HepG2 (cell line): Measurements from ENCODE around the genes BOLA2B, ZNF785 and STX1B.

DNA sequence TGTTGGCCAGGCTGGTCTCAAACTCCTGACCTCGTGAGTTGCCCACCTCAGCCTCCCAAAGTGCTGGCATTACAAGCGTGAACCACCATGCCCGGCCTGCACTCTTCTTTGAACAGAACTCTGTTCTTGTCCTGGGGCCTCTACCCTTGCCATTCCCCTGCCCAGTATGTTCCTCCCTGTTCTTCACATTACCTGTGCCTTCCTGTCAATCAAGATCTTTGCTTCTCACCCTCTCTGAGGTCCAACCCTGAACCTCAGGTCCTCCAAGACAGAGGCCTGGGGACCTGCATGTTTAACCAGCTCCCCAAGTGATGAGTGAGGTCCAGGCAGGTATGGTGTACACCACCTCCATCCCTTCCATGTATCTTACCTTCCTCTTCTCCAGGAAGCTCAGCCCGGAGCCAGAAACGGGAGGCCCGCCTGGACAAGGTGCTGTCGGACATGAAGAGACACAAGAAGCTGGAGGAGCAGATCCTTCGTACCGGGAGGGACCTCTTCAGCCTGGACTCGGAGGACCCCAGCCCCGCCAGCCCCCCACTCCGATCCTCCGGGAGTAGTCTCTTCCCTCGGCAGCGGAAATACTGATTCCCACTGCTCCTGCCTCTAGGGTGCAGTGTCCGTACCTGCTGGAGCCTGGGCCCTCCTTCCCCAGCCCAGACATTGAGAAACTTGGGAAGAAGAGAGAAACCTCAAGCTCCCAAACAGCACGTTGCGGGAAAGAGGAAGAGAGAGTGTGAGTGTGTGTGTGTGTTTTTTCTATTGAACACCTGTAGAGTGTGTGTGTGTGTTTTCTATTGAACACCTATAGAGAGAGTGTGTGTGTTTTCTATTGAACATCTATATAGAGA lies 868 bp upstream of the MVP start:
- RRBS, 2 experiments, result 88 to 89% methylated on average over 9 of the region's 18 CpGs
CAGE:
- cytosol, long polyA minus RNA, result no peak
- cytosol, long polyA plus RNA, result no peak
- long polyA plus RNA, result no peak
- nucleus, long polyA minus RNA, result no peak
- nucleus, long polyA plus RNA, result no peak

DNA sequence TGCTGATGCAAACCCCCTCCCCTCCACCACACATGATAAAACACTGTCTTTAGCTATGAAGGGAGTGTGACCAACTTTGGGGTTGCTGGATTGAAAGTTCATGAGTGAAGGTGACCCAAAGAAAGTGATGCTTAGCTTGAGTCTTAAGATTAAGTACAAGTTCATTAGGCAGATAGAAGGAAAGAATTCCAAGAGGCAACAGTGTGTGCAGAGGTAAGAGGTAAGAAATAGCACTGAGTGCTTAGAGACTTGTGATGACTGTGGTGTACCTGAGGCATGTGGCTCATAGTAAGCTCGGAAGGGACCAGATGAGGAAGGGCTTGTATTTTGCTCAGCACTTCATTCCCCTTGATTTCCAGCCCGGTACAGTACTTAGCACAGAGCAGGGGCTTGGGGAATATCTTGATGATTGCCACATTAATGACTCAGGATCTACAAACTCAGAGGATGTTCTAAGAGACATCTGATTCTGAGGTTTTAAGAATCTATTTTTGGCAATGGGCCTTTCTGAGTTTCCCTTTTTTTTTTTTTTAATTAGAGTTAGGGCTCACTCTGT lies 9.0 kb downstream of the ASPHD1 start:
- RRBS, 2 experiments, result no CpG with 5 or more reads among the region's 2 CpGs
CAGE:
- cytosol, long polyA minus RNA, result no peak
- cytosol, long polyA plus RNA, result no peak
- long polyA plus RNA, result no peak
- nucleus, long polyA minus RNA, result no peak
- nucleus, long polyA plus RNA, result no peak

DNA sequence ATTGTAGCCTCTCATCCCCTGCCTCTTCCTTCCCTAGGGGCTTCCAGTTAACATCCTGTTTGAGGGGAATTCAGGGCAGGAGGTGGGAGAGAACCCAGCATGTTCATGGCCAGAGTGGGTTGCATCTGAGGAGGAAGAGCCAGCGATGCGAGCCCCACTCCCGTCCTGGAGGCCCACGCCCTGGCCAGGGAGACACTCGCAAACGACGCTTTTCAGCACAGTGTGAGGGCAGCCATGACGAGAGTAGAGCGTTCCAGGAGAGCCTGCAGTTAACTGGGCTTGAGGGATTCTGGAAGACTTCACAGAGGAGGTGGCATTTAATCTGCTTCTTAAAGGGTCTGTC lies 3.2 kb downstream of the INO80E start:
- RRBS, 2 experiments, result no CpG with 5 or more reads among the region's 9 CpGs
CAGE:
- cytosol, long polyA minus RNA, result no peak
- cytosol, long polyA plus RNA, result no peak
- long polyA plus RNA, result no peak
- nucleus, long polyA minus RNA, result no peak
- nucleus, long polyA plus RNA, result no peak

DNA sequence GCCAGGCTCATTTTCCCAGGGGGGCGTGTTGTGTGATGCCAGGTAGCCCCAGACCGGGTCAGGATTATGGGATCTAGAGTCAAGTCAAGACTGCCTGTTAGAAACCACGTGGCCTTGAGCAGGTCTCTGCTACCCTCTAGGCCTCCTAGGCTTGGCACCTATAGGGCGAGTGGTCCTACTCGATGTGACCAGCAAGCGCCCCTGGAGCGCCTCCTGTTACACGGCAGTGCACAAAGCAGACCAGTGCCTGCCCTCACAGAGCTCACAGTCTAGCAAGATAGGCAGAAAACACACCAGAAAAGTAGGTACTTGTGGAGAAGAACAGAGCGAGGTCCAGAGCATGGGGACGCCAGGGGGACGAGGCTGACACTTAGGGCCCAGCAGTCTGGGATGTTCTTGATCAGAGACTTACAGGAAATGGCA lies 5.8 kb downstream of the INO80E start:
- RRBS, 2 experiments, result 94 to 100% methylated on average over 2 of the region's 11 CpGs
CAGE:
- cytosol, long polyA minus RNA, result no peak
- cytosol, long polyA plus RNA, result no peak
- long polyA plus RNA, result no peak
- nucleus, long polyA minus RNA, result no peak
- nucleus, long polyA plus RNA, result no peak

GRCh38 chr16:30086027-30086450 lies 5.7 kb downstream of the TBX6 start:
- RRBS, 2 experiments, result 97% methylated on average over 6 of the region's 16 CpGs
CAGE:
- cytosol, long polyA minus RNA, result no peak
- cytosol, long polyA plus RNA, result no peak
- long polyA plus RNA, result no peak
- nucleus, long polyA minus RNA, result no peak
- nucleus, long polyA plus RNA, result no peak

DNA sequence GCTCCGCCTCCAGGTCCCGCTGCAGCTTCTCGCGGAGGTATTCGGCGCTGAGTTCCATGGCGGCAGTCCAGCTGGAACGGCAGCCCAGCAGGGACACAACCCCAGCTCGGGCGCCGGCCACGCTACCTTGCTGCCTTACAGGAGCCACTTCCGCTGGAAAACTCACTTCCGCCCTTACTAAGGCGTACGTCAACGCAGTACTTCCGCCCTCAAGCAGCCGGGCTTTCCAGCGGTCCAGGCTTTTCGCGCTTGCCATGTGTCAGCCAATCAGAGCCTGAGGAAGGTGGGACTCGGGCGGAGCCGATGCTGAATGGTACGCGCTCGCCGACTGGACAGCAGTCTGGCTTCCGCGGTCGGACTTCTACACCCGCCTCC lies at the start of gene BOLA2B:
BOLA2B (minus strand) TSS at position 129 of the 375 bp plus-strand sequence.
- RRBS, 2 experiments, result no CpG with 5 or more reads among the region's 33 CpGs
CAGE:
- cytosol, long polyA minus RNA, result no peak
- cytosol, long polyA plus RNA, result no peak
- long polyA plus RNA, result no peak
- nucleus, long polyA minus RNA, result no peak
- nucleus, long polyA plus RNA, result no peak

DNA sequence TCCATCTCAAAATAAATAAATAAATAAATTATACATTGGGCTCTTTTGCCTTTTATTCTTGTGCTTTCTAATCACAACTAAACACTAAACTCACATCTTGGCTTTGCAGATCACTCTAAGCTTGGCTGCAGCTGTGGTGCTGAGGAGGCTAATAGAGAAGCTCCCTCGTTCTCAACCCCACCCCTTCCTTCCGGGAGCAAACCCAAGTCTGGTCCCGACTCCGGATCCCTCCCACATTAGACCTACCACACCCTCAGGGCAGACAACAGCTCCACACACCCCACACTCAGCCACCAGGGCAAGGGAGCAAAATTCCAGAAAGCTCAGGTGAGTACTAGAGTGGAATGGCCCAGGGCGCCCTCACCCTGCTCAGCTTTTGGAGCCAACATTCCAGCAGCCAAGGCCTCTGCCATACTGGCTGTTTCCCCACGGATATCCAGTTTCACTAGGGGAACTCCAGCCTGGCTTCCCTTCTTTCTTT lies 9.9 kb downstream of the SULT1A3 start:
- RRBS, 2 experiments, result no CpG with 5 or more reads among the region's 6 CpGs
CAGE:
- cytosol, long polyA minus RNA, result no peak
- cytosol, long polyA plus RNA, result no peak
- long polyA plus RNA, result no peak
- nucleus, long polyA minus RNA, result no peak
- nucleus, long polyA plus RNA, result no peak

- RRBS, 2 experiments, result no CpG with 5 or more reads among the region's 10 CpGs
CAGE:
- cytosol, long polyA minus RNA, result no peak
- cytosol, long polyA plus RNA, result no peak
- long polyA plus RNA, result no peak
- nucleus, long polyA minus RNA, result no peak
- nucleus, long polyA plus RNA, result no peak
Observed at GRCh38 chr16:30368239-30368969, 1.9 kb downstream of the TBC1D10B start.

DNA sequence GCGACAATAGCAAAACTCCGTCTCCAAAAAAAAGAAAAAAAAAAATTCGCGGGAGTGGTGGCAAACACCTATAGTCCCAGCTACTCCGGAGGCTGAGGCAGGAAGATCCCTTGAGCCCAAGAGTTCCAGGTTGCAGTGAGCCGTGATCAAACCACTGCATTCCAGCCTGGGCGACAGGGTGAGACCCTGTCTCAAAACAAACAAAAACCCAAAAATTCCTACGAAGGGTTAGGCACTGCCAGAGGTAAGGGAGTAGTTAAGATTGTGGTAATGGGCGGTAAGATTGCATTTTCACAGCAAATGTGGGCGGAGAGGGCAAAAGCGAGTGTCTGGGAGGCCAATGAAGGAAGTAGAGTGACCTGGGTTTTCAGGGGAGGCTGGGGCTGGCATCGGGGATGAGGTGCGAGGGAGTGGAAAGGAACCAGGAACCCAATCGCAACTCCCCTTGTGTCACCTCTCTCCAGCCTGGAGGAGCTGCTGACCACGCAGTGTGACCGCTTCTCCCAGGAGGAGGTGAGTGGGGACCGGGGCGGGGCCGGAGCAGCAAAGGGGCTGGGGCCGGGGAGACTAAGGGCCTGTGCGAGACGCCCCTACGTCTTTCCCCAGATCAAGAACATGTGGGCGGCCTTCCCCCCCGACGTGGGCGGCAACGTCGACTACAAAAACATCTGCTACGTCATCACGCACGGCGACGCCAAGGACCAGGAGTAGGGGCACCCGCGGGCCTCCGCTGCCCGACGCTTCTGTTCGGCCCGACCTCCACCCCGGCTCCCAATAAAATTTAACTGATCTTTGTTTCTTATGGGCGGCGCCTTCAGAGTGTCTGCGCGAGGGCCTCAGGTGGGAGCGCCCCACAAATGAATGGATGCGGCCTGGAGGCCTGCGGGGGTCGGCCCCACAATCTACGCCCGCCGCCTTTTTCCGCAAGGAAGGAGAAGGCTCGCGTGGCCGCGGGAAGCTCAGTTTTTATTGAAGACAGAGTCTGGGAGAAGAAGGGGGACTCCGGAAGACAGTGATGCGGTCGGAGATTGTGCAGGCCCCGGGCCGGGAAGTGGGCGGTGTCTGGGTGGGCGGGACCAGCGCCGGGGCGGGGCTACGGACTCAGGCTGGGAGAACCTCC lies 2.9 kb downstream of the MYL11 start:
- RRBS, 2 experiments, result under 1 to 1% methylated on average over 8 to 9 of the region's 69 CpGs
CAGE:
- cytosol, long polyA minus RNA, result no peak
- cytosol, long polyA plus RNA, result no peak
- long polyA plus RNA, result no peak
- nucleus, long polyA minus RNA, result no peak
- nucleus, long polyA plus RNA, result no peak

DNA sequence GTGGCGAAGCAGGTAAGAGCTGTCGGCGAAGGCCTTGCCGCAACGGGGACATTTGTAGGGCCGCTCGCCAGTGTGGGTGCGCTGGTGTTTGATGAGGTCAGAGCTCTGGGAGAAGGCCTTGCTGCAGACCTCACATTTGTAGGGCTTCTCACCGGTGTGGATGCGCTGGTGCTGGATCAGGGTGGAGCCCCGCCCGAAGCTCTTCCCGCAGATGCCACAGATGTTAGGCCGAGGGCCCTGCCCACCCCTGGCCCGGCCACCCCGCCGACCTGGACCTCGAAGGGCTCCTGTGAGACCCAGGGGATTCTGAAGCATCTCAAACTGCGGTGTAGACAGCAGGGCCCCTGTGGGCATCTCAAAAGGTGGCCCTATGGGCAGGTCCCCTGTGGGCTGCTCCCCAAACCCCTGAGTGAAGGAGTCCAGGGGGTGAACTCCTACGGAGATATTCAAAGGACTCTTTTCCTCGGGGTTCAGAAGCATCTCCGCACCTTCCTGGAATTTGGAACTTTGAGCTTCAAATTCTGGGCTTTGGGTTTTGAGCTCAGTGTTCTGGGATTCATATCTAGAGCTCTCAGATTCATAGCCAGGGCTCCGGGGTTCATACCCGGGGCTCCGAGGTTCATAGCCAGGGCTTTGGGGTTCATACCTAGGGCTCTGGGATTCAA lies 1.1 kb downstream of the ZNF768 start:
- RRBS, 2 experiments, result 89% methylated on average over 2 of the region's 25 CpGs; no CpG with 5 or more reads in 1 of the 2 experiments
CAGE:
- cytosol, long polyA minus RNA, result start-site peak on the minus strand centred at position 556 of the sequence, 52 bp wide, 17 reads
- cytosol, long polyA plus RNA, result no peak
- long polyA plus RNA, result no peak
- nucleus, long polyA minus RNA, result no peak
- nucleus, long polyA plus RNA, result no peak

- RRBS, 2 experiments, result 96% methylated on average over 8 to 13 of the region's 68 CpGs
CAGE:
- cytosol, long polyA minus RNA, result no peak
- cytosol, long polyA plus RNA, result no peak
- long polyA plus RNA, result no peak
- nucleus, long polyA minus RNA, result no peak
- nucleus, long polyA plus RNA, result no peak
Observed at GRCh38 chr16:30584776-30585983, at the start of gene ZNF785. Gene ZNF785, minus strand, starts transcription at chr16:30585697.

GRCh38 chr16:30609269-30610023 lies 743 bp downstream of the ZNF689 start:
- RRBS, 2 experiments, result 1 to 2% methylated on average over 11 of the region's 44 CpGs
CAGE:
- cytosol, long polyA minus RNA, result no peak
- cytosol, long polyA plus RNA, result no peak
- long polyA plus RNA, result no peak
- nucleus, long polyA minus RNA, result no peak
- nucleus, long polyA plus RNA, result no peak

- RRBS, 2 experiments, result no CpG with 5 or more reads among the region's 17 CpGs
CAGE:
- cytosol, long polyA minus RNA, result no peak
- cytosol, long polyA plus RNA, result no peak
- long polyA plus RNA, result no peak
- nucleus, long polyA minus RNA, result no peak
- nucleus, long polyA plus RNA, result no peak
Observed at GRCh38 chr16:30623428-30624550, 13.6 kb upstream of the ZNF689 start.

- RRBS, 2 experiments, result no CpG with 5 or more reads among the region's 9 CpGs
CAGE:
- cytosol, long polyA minus RNA, result start-site peak on the plus strand at chr16:30740179-30740187, 96 reads
- cytosol, long polyA plus RNA, result no peak
- long polyA plus RNA, result no peak
- nucleus, long polyA minus RNA, result no peak
- nucleus, long polyA plus RNA, result no peak
Observed at GRCh38 chr16:30739662-30740264, 679 bp upstream of the TMEM265 start.

GRCh38 chr16:30765945-30766759 lies 4.0 kb downstream of the RNF40 start:
- RRBS, 2 experiments, result no CpG with 5 or more reads among the region's 24 CpGs
CAGE:
- cytosol, long polyA minus RNA, result no peak
- cytosol, long polyA plus RNA, result no peak
- long polyA plus RNA, result no peak
- nucleus, long polyA minus RNA, result no peak
- nucleus, long polyA plus RNA, result no peak

DNA sequence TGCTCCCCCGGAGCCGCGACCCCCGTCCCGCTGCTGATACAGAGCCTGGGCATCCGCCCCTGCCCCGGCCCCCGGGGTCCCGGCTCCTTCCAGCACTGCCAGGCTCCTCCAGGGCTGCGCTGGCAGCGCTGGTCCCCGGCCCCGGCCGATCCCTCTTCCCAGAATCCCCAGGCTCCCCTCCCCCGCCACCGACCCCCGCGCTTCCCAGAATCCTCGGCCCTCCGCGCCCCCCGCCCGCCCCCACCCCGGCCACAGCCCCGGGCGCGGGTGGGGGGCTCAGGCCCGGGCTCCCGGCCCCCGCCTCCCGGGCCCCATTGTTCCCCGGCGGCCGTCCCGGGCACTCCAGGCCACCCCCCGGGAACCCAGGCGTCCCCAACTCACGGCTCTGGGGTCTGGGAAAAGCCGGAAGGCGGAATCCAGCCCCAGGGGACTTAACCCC lies 339 bp downstream of the ZNF629 start:
- RRBS, 2 experiments, result 2 to 3% methylated on average over 16 of the region's 40 CpGs
CAGE:
- cytosol, long polyA minus RNA, result no peak
- cytosol, long polyA plus RNA, result no peak
- long polyA plus RNA, result no peak
- nucleus, long polyA minus RNA, result no peak
- nucleus, long polyA plus RNA, result no peak

- RRBS, 2 experiments, result no CpG with 5 or more reads among the region's 2 CpGs
CAGE:
- cytosol, long polyA minus RNA, result no peak
- cytosol, long polyA plus RNA, result no peak
- long polyA plus RNA, result no peak
- nucleus, long polyA minus RNA, result no peak
- nucleus, long polyA plus RNA, result no peak
Observed at GRCh38 chr16:30787838-30787952, 690 bp upstream of the ZNF629 start.

GRCh38 chr16:31010174-31011251 lies at the start of gene STX1B:
Gene STX1B, minus strand, starts transcription at chr16:31010638.
- RRBS, 2 experiments, result under 1 to 2% methylated on average over 10 of the region's 76 CpGs
CAGE:
- cytosol, long polyA minus RNA, result no peak
- cytosol, long polyA plus RNA, result no peak
- long polyA plus RNA, result no peak
- nucleus, long polyA minus RNA, result no peak
- nucleus, long polyA plus RNA, result no peak

- RRBS, 2 experiments, result 98% methylated on average over 7 of the region's 42 CpGs
CAGE:
- cytosol, long polyA minus RNA, result no peak
- cytosol, long polyA plus RNA, result no peak
- long polyA plus RNA, result no peak
- nucleus, long polyA minus RNA, result no peak
- nucleus, long polyA plus RNA, result no peak
Observed at GRCh38 chr16:31063579-31064160, 10.4 kb downstream of the ZNF668 start.

DNA sequence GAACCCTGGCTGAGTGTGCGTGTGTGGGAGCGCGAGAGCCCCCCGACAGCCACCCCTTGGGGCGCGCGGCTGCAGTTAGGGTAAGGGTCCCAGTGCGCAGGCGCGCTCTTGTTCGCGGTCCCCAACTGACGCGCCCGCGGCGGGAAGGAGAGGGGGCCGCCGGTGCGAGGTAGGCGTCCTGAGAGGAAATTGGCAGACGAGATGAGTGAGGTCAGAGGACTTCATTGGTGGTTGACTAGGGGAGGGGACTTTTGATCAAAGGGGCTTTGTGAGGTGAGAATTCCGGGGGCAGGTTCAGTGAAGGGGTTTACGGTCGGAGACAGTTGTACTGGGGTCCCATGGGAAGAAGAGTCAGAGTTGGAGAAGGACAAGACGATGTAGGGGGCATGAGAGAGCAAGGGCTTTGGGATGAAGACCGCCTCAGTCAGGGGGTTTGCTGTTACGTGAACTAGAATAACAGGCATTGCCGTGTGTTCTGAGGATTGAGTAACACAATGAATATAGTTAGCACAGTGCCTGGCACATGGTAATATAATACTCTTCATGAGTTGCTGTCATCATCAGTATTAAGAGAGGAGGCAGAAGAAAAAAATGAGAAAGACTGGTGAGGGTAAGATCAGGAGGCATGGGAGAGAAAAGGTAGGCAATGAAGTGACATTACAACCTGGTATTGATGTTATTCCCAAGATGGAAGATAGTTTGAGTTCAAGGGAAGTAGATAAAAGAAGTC lies 495 bp downstream of the ZNF646 start:
- RRBS, 2 experiments, result 2% methylated on average over 3 of the region's 29 CpGs; no CpG with 5 or more reads in 1 of the 2 experiments
CAGE:
- cytosol, long polyA minus RNA, result no peak
- cytosol, long polyA plus RNA, result no peak
- long polyA plus RNA, result no peak
- nucleus, long polyA minus RNA, result no peak
- nucleus, long polyA plus RNA, result no peak